Daoy (cell line): ENCODE measurements around the gene QRFP.

DNA sequence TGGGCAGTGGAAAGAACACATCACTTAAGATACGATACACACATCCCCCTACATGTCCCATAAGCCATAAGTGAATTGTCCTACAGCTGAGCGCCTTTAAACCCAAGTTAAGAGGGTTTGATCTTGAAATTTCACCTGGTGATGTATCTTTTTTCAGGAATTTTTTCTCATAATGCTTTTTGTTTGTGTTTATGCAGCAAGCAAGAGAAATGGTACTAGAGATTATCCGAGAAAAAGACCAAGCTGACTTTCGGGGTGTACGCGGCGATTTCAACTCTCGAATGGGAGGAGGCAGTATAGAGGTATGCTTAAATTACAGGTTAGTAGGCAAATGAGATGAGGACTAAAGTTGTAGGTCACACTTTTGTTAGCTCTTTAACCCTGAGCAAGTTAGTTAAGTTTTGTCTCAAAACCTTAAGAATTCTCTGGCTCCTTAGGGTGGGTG, 40.8 kb downstream of the FUBP3 start:
- RAMPAGE, long total RNA: no peak

DNA sequence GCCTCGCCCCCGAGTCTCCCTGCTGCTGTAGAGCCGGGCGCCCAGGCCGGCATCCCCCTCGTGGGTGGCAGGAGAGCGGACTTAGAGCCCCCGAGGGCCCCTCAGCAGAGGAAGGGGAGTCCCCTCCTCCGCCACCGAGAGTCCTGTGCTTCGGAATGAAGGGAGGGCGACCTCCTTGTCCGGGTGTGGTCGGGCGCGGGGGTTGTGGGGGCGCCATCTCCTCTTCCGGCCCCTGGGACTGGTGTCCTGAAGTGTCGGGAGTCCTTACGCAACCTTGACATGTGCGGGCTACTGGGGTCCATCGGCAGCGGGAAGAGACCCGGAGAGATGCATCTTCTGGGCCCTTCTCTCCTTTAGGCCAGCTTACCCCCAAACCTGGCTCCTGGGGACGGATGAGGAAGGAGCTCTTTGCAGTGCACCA, 11.6 kb upstream of the EXOSC2 start:
- RAMPAGE, long total RNA: no peak

GRCh38 chr9:130765302-130766454, 69.4 kb upstream of the ABL1 start:
- RAMPAGE, long total RNA: no peak

- RAMPAGE, long total RNA: no peak
These were observed 60.3 kb upstream of the ABL1 start for GRCh38 chr9:130774631-130775210.

GRCh38 chr9:130839491-130840133, 4.6 kb downstream of the ABL1 start:
- RAMPAGE, long total RNA: no peak

GRCh38 chr9:130878216-130878792, 18.3 kb downstream of the QRFP start:
- RAMPAGE, long total RNA: no peak

DNA sequence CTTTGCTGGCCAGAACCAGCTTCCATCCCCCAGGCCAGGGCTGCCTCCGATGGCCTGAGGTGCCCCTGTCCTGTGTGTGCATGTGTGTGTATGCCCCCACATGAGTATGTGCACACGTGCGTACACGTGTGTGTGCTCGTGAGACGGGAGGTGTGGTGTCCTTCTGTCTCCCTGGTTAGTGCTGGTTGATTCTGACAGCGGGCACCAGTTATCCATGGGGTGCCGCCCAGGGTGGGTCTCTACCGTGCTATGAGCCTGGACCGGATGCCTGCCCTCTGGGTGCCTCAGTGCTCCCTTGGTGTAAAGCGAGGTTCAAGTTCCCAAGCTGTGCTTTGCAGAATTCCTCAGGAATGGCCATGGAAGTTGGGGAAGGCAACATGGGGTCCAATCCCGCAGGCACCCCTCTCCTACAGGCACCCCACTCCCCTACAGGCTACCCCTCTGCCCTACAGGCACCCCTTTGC, at the start of gene QRFP:
TSS of gene QRFP (minus strand) at position 75 of the 464 bp plus-strand sequence.
- RAMPAGE, long total RNA: no peak

GRCh38 chr9:130933105-130933516, 5.9 kb downstream of the FIBCD1 start:
- RAMPAGE, long total RNA: no peak

- RAMPAGE, long total RNA: no peak
These were observed 2.4 kb downstream of the LAMC3 start for GRCh38 chr9:131011320-131011872.

DNA sequence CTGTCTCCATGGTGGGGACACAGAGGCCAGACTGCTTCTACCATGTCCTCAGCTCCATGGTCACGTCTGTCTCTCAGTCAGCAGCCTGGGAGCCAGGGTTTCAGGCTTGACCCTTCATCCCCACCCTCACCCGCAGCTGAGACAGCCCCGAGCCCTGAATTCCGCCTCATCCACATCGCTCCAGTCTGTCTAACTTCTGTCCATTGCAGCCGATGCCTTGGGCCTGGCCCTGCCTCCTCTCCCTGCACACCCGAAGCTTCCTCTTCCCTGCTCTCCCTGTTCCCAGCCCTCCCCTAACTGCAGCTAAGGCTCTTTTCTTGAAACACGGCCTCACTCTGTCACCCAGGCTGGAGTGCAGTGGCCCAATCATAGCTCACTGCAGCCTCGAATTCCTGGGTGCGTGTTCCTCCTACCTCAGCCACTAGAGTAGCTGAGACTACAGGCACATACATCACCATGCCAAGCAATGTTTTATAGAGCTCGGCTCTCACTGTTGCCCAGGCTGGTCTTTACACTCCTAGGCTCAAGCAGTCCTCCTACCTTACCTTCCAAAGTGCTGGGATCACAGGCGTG, 28.3 kb downstream of the LAMC3 start:
- RAMPAGE, long total RNA: no peak

- RAMPAGE, long total RNA: no peak
These were observed 19.9 kb upstream of the AIF1L start for GRCh38 chr9:131076274-131076962.

DNA sequence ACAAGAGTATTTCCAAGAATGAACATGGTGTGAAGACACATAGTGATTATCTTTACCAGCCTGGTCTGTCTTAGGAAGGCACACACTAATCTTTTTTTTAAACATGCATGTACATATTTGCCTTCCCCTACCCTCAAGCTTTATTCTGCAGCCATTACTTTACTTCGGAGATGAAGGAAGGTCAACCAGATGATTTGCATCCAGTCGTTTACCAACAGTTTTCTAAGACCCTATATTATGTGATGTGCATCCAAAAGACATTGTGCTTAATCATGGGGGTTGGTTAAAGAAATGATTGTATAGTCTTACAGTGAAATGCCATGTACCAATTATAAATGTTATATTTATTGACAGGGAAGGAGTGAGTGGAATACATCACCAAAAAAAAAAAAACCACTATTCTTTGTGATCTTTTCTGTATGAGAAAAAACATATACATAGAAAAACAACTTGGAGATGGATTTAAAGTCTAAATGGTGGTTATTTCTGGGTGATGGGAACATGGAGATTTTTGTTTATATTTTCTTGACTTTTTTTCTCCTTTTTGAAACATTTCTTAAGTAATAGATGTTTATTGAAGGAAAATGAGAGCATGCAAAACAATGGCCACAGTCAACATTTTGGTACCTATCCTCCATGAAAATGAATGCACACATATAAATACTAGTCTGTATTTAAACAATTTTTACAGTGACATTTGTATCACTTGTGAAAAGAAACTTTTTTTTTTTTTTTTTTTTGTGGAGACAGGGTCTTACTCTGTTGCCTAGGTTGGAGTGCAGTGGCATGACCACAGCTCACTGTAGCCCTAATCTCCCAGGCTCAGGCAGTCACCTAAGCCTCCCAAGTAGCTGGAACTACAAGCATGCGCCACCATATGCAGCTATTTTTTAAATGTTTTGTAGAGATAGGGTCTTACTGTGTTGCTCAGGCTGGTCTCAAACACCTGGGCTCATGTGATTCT, 15.7 kb downstream of the NUP214 start:
- RAMPAGE, long total RNA: no peak

GRCh38 chr9:131173746-131174554, 48.6 kb downstream of the NUP214 start:
- RAMPAGE, long total RNA: no peak

DNA sequence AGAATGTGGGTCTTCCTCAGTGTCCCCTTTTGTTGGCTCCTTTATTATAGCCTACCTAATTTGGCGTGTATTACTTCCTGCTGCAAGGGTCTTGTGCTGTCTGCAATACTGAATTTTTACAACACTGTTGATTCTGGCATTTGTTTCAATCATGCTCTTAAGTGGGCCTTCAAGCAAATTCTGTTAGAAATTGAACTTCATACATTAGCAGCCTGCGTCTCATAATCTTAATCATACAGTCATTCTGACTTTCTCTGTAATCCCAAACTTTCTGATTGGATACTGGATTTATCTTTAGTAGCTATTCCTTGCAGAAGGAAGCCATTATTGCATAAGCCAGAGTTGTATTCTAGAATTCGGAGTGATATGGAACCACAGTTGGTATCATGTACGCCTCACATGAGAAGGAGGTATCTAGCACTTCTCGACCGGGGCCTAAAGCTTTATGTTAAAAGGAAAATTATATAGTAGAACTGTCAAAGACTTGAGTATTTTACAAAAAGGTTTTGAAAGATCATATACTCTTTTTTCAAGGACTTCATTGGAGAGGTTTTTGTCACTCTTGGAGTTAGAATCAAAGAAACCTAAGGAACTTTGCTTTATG, 64.5 kb downstream of the NUP214 start:
- RAMPAGE, long total RNA: no peak

GRCh38 chr9:131234043-131234606, 42.2 kb downstream of the FAM78A start:
- RAMPAGE, long total RNA: no peak

DNA sequence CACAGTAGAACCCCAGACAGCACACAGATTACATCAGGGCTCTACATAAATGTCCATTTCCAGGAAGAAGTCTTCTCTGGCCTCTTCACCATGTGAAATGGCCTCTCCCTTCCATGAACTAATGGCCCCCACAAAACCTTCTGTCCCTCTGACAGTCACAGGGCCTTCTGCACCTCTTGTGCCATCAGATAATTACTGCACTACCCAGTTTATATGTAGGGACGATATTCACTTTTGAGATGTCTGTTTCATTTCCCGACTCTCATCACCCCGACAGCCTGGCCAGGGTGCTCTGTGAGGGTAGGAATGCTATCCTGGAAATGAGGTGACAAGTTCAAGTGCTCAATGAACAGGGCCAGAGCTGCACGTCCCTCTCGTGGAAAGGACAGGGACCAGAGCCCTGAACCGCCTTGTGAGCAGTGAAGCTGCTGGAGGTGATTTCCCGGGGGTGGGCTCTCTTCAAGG, 2.9 kb upstream of the FAM78A start:
- RAMPAGE, long total RNA: no peak

DNA sequence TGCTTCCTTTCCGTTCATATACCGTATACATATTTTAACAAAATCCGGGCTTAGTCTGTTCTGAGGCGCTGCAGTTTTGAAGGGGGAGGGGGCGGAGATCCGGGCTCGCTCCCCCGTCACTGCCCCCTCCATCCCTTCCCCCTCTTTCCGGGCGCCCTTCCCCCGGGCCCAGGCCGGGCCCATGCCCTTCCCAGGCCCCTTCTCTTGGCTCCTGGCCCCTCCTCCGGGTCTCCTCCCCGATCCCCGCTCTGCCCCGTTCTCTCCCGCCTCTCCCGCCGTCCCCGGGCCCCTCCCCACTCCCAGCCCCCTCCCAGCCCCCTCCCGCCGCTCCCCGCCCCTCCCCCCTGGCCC, 344 bp upstream of the PRRC2B start:
- RAMPAGE, long total RNA: no peak

GRCh38 chr9:131422431-131423175, 28.7 kb downstream of the PRRC2B start:
- RAMPAGE, long total RNA: no peak

- RAMPAGE, long total RNA: no peak
These were observed 47.8 kb upstream of the POMT1 start for GRCh38 chr9:131454963-131455245.

DNA sequence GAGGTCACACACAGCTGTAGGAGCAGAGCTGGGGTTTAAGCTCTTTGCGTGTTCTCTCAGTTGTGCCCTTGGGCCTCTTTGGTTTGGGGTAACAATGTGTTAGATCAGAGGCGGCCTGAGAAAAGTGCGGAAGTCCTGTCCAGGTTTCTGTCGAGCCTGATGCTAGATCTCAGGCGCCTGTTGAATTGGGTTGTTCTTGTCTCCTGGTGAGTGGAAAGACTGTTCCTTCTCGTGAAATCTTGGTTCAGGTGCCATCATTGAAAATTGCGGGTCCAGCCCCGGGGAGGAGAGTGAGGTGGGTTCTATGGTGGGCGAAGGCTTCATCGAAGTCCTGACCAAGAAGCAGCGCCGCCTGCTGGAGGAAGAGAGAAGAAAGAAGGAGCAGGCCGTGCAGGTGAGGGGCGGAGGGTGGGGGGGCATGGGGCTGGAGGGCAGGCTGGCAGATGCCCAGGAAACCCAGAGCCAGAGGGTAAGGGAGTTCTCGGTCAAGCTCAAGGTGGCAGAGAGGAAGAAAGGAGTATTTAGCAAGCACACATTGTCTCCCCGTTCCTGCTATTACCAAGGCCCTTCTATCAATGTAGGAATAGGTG, 24.4 kb upstream of the POMT1 start:
- RAMPAGE, long total RNA: no peak